Hair follicle dermal papilla cell (primary cell): ENCODE measurements around a stretch of chr15.

DNA sequence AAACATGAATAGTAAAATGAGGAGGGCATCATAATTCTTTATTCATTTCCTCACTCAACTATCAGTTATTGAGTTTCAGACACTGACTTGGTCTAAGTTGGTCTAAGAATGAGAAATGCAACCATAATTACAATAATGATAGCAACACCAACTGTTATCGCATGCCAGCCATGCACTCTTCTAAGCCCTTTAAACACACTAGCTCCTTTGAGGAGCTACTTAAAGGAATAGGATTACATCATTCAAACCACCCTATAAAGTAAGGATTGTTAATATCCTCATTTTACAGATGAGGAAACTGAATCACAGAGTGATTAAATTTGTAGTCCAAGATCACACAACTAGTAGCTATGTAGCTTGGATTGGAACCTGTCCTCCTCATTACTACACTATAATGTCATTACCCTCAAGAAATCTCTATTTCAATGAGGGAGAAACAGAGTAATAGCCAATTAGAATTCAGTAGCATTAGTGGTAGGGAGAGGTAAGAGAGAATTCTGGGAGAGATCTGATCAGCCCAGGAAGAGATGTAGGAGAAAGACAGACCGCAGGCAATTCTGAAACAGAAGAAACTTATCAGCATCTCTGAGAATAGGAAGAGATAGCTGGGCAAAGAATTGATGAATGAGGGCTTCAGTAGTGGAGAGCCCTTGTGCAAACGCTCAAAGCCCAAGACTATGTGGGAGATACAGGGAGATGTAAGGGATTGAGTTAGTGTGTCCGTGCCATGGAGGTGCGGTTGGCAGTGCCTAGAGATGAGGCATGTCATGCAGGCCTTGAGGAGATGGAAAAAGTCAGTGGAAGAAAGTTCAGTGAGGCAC, 228.5 kb downstream of the MCTP2 start:
- CAGE, long polyA plus RNA, result no peak

GRCh38 chr15:94844506-94845643, 613.5 kb downstream of the MCTP2 start:
- CAGE, long polyA plus RNA, result no peak

GRCh38 chr15:95267351-95268000, 1036.1 kb downstream of the MCTP2 start:
- CAGE, long polyA plus RNA, result no peak

- CAGE, long polyA plus RNA, result no peak
Observed at GRCh38 chr15:95292815-95293252, 1037.7 kb upstream of the NR2F2 start.

DNA sequence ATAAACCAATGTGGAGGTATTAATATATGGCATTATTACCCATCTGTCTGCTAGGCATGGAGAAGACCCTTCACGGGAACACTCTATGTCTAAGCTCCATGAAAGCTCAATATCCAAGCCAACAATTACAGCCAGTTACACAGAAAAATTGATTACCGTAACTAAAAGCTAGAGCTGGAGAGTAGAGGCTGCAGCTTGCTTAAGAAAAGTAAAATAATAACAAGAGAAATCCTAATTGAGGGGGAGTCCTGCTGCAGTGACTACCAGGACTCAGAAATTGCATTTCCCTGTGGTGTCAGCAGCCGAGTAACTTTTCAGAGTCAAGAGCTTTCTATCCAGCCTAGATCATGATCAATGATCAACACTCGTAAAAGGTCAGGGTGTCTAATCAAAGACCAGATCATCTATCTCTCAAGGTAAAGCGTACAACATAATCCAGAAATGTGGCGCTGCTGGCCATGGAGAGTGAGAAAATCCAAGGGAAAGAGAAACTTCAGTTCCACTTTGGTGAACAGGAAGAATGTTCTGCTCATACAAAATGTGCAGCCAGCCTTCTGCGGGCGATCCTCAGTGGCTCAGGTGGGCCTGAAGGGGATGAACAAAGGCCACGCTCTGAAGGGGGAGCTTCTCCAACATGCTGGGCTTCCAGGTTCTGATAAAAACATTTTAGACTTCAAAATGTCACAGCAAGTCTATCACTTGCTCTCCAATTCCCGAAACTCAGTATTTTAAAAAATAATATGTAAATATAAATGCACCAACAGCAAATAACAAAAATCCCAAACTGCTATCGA, 1005.9 kb upstream of the NR2F2 start:
- CAGE, long polyA plus RNA, result no peak

DNA sequence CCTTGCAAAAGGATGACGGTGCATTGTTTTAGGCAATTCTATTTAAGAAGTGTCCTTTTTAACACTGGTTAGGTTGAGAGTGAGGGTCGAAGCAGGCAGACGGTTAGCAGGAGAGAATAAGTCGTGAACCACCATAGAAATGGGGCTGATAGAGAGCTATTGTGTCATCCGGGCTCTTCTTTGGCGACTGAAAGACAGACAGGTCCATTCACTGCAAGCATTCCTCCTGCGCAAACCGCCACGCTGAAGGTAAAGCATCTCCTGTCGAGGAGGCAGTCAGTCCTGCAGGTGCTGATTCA, 1002.9 kb upstream of the NR2F2 start:
- CAGE, long polyA plus RNA, result no peak

- CAGE, long polyA plus RNA, result no peak
Observed at GRCh38 chr15:95439957-95440516, 890.5 kb upstream of the NR2F2 start.

DNA sequence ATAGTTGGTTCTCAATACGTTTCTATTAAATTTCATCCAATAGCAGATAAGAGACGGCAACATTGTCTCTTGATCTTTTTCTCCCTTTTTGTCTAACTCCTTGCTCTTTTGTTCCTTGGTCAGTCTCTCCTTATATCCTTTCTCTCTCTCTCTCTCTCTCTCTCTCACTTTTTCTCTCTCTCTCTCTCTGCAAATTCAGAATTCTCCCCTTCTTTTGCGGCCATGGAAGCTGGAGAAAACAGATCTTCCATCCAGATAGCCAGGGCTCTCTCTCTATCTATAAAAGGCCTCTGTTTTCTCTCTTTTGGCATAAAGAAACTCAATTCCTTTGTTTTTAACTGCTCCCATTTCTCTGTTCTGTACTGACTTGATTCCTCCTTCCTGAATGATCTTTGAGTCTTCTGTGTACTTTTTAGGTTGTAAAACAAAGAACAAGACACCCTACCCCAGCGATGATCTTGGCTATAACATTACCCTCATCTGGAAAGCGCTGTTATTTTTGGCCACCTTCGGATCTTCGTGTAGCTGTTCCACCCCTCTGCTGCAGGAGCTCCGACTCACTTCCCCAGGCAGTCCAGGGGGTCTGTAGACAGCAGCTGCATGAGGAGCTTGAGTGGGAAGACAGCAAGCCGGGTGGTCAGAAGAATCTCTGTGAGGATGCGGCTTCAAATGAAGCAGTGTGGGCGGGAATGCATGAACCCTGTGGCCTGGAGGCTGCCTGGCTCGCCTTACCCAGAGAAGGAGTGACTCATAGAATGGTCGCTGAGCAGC, 45.5 kb upstream of the NR2F2 start:
- CAGE, long polyA plus RNA, result no peak

DNA sequence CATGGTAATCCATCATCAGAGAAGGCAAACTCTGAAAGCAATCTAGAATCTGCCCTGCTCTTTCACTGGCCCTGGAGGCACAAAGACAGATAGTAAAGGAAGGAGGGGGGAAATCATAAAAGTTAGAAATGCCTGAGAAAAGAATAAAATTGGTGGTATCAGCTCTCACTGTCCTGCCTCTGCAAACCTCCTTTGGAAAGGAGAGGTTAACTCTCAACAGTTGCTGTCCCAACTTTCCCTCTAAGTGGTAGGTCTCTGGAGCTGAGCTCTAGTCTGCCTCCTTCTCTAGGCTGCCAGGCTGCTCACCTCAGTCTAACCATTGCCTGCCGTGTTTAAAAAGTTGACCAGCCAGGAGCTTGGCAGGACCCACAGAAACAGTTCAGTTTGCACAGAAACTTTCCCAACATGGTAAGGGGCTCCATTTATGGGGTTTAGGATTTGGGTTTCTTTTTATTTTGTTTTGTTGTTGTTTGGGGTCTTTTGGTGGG, 13.3 kb upstream of the NR2F2 start:
- CAGE, long polyA plus RNA, result no peak

- CAGE, long polyA plus RNA, result no peak
Observed at GRCh38 chr15:96329833-96330424, 571 bp upstream of the NR2F2 start.

DNA sequence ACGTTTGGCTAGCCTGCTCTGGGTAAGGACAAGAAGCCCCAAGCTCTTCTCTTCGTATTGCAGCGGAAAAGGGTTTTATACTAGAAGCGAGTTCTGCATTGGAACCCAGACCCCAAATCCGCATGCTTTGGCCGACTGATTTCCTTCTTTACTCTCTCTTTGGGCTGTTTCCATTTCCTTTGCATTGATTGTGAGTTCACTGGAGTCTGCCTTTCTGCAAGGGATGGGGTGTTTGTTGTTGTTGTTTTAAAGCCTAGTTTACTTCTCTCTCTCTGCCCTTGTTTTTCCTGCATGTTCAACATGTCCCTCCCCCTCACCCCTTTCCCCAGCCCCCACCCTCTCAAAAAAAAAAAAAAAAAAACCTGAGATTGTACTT, 2.1 kb downstream of the NR2F2 start:
- CAGE, long polyA plus RNA, result no peak

GRCh38 chr15:96353524-96353702, 22.9 kb downstream of the NR2F2 start:
- CAGE, long polyA plus RNA, result no peak

DNA sequence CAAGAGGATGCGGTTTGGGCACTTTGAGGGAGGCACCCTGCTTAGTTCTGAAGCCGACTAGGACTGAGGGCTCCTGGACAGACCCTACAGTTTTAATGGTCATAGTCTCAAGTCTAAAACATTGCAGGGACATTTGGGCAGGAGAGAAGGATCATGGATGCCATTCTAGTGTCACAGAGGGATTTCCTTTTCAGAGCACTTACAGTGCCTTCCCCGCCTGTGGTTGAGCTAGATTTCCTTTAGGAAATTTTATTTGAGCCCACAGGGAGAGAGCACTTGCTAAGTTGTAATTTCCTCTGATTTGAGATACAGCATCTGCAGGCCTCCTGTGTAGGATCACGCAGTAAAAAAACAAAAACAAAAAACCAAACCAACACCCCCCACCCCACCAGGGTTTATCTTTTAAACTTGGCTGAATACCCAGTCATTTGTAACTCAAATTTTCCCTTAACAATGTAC, 566.5 kb downstream of the NR2F2 start:
- CAGE, long polyA plus RNA, result no peak

DNA sequence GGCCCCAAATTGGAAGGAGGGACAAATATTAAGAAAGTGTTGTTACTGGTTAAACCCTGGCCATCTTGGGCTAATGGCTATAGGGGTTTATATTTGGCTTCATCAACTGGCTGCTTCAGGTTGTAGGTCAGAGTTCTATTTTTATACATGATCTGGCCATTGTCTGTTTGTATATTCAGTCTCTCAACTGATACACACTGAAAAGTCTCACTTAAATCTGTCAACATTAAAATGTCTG, 70.2 kb upstream of the ARRDC4 start:
- CAGE, long polyA plus RNA, result no peak

DNA sequence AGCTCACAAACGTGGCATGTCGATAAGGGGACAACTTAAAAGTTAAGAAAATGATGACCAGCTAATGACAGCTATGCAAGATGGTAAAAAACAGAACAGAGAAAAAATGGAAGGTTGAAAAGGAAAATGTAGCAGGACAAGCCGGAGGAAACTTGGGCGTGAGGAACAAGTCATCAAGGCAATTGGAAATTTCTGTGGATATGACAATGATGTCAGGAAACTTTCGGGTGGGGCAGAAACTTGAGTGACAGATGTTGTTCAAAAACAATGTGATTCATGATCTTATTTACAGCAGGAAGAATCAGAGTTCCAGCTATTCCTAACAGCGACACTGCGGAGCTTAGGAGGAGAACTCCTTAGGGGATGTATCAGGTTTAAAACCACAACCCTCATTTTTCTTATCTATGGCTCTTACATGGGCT, 849 bp upstream of the ARRDC4 start:
- CAGE, long polyA plus RNA, result no peak

DNA sequence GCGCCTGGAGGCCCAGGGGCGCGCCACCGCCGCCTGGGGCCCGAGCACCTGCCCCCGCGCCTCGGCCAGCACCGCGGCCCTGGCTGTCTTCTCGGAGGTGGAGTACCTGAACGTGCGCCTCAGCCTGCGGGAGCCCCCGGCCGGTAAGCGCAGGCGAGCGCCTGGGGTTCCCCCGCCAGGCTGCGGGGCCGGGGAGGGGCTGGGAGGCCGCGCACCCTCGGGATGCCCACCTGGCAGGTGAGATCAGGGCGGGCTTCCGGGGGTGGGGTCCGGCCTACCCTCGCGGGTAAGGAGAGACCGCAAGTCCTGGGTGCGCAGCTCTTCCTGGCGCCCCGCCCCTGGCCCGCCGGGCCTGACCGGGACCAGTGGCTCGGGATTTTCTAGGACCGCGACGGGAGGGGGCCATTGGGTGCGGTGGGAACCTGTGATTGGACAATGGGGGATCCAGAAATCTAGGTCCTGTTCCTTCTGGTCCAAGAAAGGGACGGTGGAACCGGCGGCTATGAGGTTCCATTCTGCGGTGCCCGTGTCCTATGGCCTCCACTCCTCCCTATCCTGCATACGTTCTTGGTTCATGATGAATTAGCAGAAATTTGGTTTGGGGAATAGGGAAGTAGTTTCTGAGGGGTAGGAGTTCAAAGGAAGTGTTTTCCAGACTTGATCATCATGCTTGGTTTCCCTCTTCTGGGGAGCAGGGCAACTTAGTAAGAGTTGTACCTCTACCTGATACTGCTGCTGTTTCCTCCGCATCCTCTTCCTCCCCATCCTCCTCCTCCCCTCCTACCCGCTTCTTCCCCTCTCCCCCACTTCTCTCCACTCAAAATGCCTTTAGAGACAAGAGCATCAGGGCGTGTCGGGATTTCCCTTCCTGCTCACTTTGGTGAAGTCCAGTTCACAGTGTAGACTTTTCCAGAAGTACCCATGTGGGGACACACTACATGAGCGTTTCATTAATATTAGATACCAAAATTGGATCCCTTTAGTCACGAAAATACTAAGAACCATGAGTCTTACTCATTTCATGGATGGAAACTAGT, 841 bp downstream of the ARRDC4 start:
- CAGE, long polyA plus RNA, result no peak

DNA sequence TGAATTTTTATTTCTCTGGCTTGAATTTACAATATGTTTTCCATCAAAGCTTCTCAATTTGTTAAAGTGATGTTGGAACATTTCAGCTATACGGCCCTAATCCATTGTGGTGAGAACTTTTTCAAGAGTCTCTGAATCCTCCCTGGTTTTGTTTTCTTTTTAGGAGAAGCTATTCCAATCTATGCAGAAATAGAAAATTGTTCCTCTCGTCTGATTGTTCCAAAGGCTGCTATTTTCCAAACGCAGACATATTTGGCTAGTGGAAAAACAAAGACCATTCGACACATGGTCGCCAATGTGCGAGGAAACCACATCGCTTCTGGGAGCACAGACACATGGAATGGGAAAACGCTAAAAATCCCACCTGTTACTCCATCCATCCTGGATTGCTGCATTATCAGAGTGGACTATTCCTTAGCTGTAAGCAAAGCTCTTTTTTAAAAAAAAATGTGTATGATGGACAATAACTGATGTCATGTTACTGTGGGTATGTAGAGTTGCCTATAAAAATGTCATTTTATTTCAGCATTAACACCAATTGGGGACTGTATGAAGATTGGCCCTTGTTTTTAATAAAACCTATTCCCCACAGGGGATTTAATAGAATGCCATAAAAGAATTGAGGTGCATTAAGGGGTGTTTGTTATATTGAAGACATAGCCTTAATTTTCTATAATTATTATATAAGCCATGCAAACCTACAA, 8.6 kb downstream of the ARRDC4 start:
- CAGE, long polyA plus RNA, result no peak

- CAGE, long polyA plus RNA, result no peak
Observed at GRCh38 chr15:97978579-97979159, 18.2 kb downstream of the ARRDC4 start.

GRCh38 chr15:98064533-98064732, 103.9 kb downstream of the ARRDC4 start:
- CAGE, long polyA plus RNA, result no peak

- CAGE, long polyA plus RNA, result no peak
Observed at GRCh38 chr15:98428296-98428991, 219.9 kb upstream of the IGF1R start.